Retinal pigment epithelial cell (primary cell): ENCODE data around the genes LMBR1L, DNAJC22, AQP2 and SMARCD1.

GRCh38 chr12:49109708-49110399 is 793 bp downstream of the LMBR1L start:
- RRBS = no CpG with 5 or more reads among the region's 29 CpGs

- RRBS = no CpG with 5 or more reads among the region's 49 CpGs
Measured at GRCh38 chr12:49110400-49111218, at the start of gene LMBR1L. LMBR1L (minus strand) TSS chr12:49110847.

GRCh38 chr12:49147510-49148127 is 16.4 kb upstream of the TUBA1B start:
- RRBS = no CpG with 5 or more reads among the region's 2 CpGs

DNA sequence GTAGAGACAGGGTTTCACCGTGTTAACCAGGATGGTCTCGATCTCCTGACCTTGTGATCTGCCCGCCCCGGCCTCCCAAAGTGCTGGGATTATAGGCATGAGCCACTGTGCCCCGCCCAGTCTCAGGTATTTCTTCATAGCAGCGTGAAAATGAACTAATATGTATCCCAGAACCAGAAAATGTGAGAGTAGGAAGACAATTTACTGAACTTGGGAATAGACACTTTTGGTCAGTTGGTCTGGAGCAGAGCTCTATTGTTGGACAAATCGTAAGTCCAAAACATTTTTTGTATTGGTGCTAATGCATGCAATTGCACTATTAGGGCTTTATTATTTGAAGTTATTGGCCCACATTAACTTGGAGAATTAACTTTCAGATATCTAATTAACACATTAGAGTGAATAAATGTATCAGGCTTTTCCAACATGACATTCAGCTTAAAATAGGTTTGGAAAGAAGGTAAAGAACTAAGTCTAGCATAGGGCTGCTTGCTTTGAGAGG is 5.3 kb downstream of the TUBA1A start:
- RRBS = no CpG with 5 or more reads among the region's 7 CpGs

GRCh38 chr12:49225886-49226085 is 36.9 kb upstream of the TUBA1A start:
- RRBS = no CpG with 5 or more reads among the region's 3 CpGs

- RRBS = under 1% methylated on average over 18 of the region's 88 CpGs
Measured at GRCh38 chr12:49344641-49345903, 1.6 kb upstream of the DNAJC22 start.

- RRBS = under 1% methylated on average over 5 of the region's 43 CpGs
Measured at GRCh38 chr12:49346552-49347092, at the start of gene DNAJC22. DNAJC22 (plus strand) TSS chr12:49346888.

- RRBS = no CpG with 5 or more reads among the region's 31 CpGs
Measured at GRCh38 chr12:49389147-49389736, 22.0 kb downstream of the SPATS2 start.

GRCh38 chr12:49460625-49461325 is 78.1 kb upstream of the KCNH3 start:
- RRBS = no CpG with 5 or more reads among the region's 6 CpGs

DNA sequence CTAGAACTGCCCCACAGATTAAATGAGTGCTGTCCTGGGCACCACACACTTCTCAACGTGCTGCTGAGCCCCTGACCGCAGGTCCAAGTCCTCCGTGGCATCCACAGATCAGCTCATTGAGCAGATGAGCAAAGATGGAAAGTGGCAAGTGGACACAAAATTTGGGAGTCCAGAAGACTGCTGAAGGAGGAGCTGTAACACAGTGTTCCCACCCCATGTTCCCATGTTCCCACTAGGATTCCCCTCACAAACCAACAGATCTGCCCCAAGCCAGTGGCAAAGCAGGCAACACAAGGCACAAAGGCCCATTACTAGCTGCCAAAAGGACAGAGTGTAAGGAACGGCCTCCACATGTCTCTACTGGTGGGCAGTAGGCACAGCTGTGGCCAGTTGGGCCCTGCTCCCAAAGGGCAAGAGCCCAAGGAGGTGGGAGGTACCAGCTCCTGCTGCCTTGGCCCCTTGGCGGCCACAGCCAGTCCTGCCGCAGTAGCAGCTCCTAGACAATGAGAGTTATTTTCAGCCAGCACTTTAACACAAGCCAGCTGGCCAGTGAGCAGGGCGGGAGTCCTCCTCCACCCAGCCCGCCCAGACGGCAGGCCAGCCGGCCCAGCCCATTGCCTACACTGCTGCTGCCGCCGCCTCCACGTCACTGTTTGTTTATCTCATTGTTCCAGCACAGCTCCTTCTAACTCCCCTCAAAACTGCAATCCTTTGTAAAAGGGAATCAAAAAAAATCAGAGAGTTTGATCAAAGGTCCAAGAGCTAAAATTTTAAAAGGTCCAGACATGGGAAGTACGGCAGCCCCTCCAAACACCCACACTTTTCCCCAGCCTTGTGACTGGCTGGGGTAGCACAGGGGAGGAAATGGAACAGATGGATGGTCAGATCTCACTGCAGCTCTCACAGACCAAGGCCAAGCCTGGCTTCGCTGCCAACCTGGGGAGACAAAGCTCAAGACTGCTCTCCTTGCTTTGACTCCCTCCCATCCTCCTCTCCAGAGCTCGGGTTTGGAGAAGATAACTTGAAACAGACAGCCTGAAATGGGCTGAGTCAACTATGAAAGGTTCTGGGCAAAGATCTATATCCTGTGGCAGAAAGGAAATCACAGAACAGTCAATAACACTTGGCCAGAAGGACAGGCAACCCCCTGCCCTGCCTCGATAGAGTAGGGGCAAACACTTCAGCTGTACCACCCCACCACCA is 33.6 kb downstream of the FMNL3 start:
- RRBS = no CpG with 5 or more reads among the region's 17 CpGs

DNA sequence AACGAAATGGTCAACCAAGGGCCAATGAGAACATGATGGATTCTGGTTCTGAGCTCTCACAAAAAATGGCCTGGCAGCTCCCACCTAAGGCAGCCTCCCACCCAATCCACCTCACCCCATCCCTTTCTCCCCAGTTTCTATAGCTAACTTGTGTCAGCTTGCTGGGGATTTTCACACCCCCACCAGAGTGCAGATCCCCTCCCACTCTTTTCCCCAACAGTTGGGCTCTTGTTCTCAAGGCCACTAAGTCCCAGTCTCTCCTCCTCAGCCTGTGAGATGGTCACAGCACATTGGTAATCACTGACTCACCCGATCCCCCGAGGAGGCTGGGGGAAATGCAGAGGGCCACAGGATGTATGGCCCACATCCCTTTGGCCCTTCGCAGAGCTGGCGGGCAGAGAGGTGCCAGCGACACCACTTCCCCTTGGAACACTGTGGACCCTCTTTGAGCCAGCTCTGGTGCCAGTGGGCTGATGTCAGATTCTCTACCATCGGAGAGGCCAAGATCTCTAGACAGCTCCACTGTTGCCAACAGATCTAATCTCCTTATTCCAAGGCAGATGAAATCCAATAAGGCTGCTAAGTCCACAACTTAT is 1.7 kb downstream of the FMNL3 start:
- RRBS = no CpG with 5 or more reads among the region's 7 CpGs

DNA sequence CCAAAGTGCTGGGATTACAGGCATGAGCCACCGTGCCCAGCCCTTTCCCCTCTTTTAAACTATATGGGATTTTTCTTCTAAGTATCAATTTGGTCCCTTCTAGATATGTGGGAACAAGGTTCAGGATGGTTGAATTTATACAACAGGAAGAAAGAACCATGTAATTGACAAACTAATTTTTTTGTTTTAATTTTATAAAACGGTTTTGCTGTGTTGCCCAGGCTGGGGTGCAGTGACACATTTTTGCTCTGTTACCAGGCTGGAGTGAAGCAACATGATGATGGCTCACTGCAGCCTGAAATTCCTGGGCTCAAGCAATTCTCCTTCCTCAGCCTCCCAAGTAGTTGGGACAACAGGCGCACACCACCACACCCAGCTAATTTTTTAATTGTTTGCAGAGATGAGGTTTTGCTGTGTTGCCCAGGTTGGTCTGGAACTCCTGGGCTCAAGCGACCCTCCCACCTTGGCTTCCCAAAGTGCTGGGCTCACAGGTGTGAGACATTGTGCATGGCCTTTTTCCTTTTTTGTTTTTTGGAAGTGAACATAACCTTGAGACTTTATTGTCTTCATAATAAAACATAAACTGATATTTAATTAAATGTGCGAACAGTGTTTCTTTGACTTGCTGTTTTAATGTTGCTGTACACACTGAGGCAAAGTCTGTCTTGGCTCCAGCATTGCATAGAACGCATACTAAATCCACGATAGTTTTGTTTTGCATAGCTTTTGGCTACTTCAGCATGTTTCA is 5.9 kb downstream of the TMBIM6 start:
- RRBS = no CpG with 5 or more reads among the region's 7 CpGs

DNA sequence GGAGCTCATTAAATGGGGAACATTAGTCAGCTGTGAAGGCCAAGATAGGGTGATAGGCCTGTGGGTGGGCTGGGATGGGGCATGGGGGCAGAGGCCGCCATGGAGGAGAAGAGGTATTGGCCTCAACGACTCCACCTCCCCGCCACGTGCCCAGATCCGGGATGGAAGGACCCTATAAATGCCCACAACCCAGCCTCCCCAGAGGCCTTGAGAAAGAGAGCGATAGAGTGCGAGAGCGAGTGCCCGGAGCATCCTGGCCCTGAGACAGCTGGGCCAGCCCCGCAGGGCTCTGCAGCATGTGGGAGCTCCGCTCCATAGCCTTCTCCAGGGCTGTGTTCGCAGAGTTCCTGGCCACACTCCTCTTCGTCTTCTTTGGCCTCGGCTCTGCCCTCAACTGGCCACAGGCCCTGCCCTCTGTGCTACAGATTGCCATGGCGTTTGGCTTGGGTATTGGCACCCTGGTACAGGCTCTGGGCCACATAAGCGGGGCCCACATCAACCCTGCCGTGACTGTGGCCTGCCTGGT is at the start of gene AQP2:
TSS of gene AQP2 (plus strand) at position 203 of the 526 bp plus-strand sequence.
- RRBS = 91% methylated on average over 5 of the region's 17 CpGs

DNA sequence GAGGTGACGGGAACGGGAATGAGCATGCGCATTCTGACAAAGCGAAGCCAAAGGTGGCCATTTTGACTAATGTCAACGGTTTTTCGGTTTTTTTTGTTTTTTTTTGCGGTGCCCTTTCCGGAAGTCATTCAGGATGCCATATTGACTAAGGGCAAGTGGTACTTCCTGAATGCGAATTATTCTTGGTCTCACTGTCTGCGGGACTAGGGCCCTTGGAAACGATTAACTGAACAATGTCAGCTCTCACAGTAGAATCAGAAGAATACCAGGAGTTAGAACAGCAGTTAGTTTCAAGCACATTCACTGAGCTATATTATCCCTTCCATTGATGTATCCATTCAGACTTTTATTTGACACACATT is 261 bp upstream of the RACGAP1 start:
- RRBS = no CpG with 5 or more reads among the region's 11 CpGs

DNA sequence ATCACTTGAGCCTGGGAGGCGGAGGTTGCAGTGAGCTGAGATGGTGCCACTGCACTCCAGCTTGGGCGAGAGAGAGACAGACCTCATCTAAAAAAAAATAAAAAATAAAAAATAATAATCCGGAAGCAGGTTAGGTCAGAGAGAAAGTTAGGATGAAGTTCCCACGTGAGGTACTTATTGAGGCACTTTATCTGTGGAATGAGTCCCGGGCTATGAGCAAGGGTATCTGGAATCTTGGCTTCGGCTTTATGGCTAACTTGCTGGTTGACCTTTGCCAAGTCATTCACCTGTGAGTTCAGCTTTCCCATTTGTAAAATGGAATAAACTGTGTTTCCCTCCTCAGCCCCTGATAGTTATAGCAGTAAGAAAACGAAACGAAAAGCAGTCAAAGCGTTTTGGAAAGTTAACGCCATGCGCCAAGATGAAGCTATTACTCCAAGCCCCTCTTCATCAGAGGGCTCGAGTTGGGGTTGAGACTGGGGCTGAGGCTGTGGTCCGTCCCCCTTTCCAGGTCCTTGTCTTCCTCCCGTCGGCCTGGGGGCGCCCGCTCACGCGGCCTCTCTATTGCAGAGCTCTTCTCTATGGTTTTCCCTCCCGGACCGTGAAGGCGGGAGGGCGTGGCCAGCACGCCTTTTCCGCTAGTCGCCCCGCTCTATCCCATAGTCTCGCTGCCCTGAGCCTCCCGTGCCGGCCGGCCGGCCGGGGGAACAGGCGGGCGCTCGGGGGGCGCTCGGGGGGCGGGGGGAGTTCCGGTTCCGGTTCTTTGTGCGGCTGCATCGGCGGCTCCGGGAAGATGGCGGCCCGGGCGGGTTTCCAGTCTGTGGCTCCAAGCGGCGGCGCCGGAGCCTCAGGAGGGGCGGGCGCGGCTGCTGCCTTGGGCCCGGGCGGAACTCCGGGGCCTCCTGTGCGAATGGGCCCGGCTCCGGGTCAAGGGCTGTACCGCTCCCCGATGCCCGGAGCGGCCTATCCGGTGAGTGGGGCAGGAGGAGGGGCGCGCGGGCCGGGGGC is at the start of gene SMARCD1:
TSS of gene SMARCD1 (plus strand) at position 766 of the 1,008 bp plus-strand sequence.
- RRBS = 2% methylated on average over 27 of the region's 70 CpGs

GRCh38 chr12:50087805-50088797 is 3.0 kb downstream of the SMARCD1 start:
- RRBS = no CpG with 5 or more reads among the region's 6 CpGs

DNA sequence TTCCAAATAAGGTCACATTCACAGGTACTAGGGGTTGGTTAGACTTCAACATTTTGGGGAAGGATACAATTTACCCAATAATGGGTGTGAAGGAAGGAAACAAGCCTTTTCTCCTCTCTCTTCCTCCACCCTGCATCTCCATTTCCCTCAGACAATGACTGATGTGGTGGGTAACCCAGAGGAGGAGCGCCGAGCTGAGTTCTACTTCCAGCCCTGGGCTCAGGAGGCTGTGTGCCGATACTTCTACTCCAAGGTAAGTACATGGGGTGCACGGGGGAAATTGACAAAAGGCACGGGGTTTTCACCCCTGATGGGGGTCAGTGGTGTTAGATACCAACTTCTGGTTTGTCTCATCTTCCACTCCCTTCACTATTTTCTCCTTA is 5.3 kb upstream of the GPD1 start:
- RRBS = no CpG with 5 or more reads among the region's 5 CpGs

- RRBS = no CpG with 5 or more reads among the region's 11 CpGs
Measured at GRCh38 chr12:50104897-50105737, 1.3 kb downstream of the GPD1 start.

DNA sequence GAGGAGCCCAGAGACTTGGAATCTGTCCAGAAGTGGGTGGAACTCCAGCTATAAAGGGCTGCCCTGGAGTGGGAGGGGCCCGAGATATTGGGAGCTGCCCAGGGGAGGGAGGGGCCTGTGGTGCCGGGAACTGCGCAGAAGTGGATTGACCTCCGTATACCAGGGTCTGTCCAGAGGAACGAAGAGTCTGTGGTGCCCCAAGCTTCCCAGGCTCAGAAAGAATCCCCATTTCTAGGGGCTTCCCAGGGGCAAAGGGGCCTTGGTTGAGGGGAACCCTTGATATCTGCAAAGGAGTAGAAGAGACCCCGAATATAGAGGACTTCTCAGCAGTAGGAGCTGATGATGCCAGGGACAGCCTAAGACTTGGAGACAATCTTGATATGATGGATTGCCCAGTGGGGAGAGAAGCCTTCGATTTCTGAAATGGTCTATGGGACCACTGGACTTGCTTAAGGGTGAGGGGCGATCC is 45.1 kb downstream of the FAM186A start:
- RRBS = no CpG with 5 or more reads among the region's 8 CpGs

DNA sequence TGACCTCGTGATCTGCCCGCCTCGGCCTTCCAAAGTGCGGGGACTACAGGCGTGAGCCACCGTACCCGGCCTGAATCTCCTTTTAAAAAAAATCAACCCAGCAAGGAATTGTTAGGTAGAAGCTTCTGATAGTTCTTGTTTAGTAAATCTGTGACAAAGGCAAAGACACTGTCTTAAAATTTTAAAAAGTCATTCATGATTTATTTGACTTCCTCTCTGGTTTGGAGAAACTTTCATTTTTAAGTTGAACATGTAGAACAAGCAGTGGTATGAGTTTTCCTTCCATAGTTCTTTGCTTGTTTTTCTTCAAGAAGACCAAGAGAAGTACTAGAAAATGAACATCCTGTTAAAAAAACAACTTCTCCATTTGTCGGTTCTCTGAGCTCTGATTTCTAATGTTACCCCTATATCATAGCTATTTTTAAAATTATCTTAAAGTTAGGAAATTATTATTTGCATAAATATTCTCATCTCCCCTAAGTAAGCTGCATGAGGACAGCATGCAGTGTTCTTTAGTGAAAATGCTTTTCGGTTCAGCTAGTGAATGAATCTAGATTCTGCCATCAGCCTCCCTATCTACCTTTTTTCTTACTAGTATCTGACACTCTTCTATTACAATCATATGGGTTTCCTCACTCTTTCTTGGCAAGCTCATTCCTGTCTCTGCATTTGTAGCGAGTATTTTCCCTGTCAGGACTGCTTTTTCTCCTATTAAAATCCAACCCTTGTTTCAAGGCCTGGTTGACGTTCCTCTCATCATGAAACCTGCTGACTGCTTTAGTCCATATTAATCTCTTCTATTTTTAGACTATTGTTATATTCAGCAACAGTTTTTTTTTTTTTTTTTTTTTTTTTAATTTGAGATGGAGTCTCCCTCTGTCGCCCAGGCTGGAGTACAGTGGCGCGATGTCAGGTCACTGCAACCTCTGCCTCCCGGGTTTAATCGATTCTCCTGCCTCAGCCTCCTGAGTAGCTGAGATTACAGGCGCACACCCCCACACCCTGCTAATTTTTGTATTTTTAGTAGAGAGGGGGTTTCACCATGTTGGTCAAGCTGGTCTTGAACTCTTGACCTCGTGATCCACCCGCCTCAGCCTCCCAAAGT is 15.8 kb downstream of the DIP2B start:
- RRBS = no CpG with 5 or more reads among the region's 19 CpGs